ENCODE measurements around the gene MAP2K6.

GRCh38 chr17:67546237-67547058 is 169.4 kb downstream of the PITPNC1 start:
- PRO-cap, result no peak
- CAGE, long polyA plus RNA, result no peak

- PRO-cap, result no peak
- CAGE, long polyA plus RNA, result no peak
These were observed 1.9 kb downstream of the NOL11 start for GRCh38 chr17:67719570-67720101.

- PRO-cap, result no peak
- CAGE, long polyA plus RNA, result no peak
These were observed 77.8 kb downstream of the C17orf58 start for GRCh38 chr17:67918530-67918860.

DNA sequence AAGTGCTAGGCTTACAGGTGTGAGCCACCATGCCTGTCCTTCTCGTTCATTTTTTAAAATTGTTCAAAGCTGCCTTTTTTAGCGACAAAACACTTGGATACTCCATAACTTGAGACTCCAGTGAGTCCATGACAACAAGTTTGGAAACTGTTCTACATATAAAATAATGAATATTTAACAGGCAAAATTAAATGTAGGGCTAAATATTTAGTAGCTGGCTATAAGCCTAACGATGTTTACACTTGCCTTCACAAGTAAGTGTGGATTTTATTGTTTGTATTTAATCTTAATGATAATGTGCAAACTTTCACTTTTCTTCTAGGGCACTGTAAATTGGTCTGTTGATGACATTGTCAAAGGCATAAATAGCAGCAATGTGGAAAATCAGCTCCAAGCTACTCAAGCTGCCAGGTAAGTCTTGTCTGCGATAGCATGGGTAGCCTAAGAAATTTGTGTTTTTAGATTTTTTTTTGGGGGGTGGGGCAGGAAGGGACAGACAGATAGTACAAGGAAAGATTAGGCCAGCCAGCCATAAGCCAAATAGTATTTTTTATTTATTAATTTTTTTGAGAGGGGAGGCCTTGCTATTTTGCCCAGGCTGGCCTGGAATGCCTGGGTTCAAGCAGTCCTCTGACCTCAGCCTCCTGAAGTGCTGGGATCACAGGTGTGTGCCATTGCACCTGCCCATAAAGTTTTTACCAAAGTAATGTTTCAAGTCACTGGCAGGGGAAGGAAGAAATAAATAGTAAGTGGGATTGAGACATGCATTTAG is 5.0 kb downstream of the KPNA2 start:
- PRO-cap, result no peak
- CAGE, long polyA plus RNA, result no peak

- PRO-cap, result no peak
- CAGE, long polyA plus RNA, result no peak
These were observed 88.0 kb downstream of the KPNA2 start for GRCh38 chr17:68123330-68124039.

DNA sequence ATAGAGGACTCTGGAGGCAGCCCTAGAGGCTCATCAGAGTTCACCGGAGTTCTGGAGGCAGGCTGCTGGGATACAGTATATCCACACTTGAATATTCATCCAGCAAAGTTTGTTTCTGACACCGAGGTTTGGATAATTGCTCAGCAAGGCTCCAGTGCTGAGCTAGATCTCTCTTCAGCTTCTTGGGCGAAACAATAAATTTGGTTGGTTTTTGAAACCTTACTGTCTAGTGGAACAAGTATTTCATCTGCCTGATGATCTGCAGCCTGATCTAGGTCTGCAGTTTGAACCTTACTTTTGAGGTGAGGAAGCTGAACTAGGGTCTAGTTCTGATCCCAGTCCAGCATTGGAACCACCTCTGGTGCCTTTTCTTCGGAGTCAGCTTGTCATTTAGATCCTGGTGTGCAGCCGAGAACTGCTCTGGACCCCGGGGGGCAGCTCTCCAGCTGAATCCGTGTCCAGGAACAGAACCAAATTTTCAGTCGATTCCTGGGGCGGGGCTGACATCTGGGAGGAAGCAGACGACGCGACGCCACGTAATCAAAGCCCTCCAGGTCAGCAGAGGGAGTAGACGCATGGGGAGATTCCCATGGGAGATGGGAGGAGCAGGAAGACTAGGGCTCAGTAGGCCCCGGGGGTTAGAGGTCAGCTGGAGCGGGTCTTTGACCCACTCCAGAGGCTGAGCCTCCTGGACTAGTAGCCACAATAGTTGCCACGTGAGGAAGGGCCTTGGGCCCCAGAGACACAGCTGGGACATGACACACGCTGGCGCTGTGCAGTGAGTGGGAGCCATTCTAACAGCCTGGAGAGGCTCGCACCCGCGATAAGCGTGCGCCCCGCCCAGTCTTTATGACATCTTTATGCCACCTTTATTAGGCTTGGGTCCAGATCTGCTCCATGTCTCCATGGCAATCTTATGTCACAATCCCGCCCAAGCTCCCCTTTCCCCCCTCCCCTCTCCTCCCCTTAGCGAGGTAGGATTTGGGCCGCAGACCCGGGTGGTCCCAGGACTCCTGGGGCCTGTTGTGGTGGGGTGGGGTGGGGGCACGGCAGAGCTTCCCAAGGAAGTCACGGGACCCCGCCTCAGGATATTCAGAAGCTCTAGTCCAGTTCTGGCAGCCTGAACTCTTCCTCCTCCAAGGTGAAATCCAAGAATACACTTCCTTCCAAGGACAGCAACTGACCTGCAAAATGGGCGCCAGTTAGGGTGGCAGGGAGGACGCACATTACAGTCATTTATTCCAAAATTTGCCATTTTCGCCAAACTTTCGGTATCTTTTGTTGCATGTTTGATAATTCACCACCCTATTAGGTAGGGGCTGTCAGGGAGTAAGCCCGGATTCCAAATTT is 95.7 kb upstream of the AMZ2 start:
- PRO-cap, result no peak
- CAGE, long polyA plus RNA, result no peak

DNA sequence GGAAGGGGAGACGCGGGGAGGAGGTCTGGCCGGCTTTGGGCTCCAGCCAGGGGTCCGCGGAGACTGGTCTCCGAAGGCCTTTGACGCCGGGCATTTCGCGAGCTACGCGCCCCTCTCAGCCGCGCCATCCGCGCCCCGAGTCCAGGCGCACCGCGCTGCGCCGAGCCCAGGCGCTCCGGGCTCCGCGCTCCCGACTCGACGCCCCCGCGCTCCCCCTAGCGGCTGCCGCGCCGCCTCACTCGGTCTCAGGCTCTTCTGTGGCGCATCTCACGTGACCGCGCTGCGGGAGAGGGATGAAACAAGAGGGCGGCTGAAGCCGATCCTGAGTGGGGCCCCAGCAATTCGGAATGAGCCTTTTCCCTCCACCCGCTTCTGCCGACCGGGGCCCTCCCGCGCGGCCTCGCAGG is 42.6 kb upstream of the AMZ2 start:
- PRO-cap, result bidirectional peak, plus-strand start at position 274 of the sequence, minus-strand start at position 138 of the sequence
- CAGE, long polyA plus RNA, result no peak

GRCh38 chr17:68237186-68237757 is 10.6 kb upstream of the AMZ2 start:
- PRO-cap, result bidirectional peak, plus-strand start at chr17:68237585, minus-strand start at chr17:68237401
- CAGE, long polyA plus RNA, result no peak

DNA sequence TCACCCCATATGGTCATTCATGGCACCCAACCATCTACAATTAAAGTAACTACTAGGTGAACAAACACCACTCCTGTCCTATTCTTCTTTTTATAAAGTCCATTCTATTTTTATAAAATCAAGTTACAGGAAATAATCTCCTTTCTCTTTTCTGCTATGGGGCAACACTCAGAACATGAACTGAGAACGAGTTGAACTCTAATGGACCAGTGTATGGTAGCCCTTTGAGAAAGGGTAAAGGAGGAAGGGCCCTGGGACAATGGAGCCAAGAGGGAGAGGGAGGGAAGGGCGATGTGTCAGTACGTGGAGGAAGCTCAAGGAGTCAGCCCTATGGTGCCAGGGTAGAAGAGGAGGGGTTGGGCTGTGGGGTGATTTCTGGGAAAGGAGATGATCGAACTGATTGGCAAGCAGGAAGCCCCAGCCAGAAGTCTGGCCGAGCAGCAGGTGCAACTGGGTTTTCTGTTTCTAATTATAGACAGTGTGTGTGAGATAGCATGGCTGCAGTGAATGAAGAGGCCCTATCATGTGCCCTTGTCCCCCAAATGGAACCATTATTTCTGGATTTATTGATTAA is 4.3 kb upstream of the WIPI1 start:
- PRO-cap, result no peak
- CAGE, long polyA plus RNA, result no peak

DNA sequence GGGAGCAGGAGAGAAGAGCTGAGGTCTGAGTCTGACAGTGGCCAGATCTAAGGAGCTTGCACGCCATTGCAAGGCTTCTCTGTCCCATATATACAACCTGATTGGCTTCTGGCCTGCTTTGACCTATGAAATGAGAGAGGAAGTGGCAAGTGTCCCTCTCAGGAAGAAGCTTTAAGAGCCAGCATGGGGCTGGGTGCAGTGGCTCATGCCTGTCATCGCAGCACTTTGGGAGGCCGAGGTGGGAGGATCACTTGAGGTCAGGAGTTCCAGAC is 24.0 kb upstream of the PRKAR1A start:
- PRO-cap, result no peak
- CAGE, long polyA plus RNA, result no peak

GRCh38 chr17:68511123-68512185 is 776 bp upstream of the PRKAR1A start:
- PRO-cap, result no peak
- CAGE, long polyA plus RNA, result no peak

DNA sequence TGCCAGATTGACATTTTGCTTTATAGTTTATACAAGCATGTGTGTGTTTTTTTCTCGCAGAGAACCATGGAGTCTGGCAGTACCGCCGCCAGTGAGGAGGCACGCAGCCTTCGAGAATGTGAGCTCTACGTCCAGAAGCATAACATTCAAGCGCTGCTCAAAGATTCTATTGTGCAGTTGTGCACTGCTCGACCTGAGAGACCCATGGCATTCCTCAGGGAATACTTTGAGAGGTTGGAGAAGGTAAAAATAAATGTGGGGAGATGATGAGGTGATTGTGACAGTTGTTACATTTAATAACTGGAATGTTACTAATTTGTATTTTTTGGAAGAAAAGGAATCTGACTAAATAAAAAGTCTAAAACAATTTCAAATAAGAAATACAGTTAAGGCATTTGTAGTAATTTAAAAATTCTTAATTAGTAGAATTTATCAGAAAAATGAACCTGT is 3.1 kb downstream of the PRKAR1A start:
- PRO-cap, result no peak
- CAGE, long polyA plus RNA, result no peak

- PRO-cap, result no peak
- CAGE, long polyA plus RNA, result no peak
These were observed 27.6 kb downstream of the FAM20A start for GRCh38 chr17:68573512-68573980.

DNA sequence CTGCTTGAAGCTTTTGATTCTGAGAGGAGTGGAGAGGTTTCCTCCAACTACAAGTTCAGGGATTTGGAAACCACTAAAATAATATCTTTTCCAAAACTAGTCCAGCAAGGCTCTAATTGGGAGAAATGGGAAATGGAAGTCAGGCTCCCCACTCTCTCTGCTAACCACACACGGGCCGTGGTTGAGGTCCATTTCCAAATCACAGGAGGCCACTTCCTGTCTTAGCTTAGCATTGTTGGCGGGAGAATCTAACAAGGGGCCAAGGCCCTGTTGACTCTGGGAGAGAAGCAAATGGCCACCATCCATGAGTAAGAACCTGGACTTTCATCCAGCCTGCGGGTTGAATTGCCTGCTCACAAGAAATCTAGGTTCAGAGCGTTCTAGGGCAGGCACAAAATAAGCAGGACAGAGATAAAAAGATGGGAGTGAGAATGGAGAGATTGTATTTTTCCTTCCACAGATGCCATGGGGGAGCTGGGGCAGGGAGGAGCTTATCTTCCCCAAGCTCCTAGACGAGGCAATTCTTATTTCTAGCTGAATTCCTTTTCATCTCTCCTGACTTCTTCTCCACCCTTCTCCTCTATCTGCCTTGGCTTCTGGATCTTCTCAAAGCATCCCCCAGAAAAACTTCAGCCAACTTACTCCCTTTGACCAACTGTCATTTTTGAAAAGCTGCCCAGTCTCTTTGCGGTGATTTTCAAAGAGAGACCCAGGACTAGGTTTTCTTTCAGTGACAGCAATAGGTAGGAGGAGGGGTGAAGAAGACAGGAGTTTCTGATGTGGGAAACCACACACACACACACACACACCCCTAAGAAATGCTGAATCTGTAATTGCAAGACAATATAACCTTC is 5.5 kb downstream of the FAM20A start:
- PRO-cap, result no peak
- CAGE, long polyA plus RNA, result no peak

GRCh38 chr17:68598424-68599013 is 2.6 kb downstream of the FAM20A start:
- PRO-cap, result no peak
- CAGE, long polyA plus RNA, result no peak

- PRO-cap, result no peak
- CAGE, long polyA plus RNA, result no peak
These were observed 1.1 kb downstream of the FAM20A start for GRCh38 chr17:68599806-68600820.

DNA sequence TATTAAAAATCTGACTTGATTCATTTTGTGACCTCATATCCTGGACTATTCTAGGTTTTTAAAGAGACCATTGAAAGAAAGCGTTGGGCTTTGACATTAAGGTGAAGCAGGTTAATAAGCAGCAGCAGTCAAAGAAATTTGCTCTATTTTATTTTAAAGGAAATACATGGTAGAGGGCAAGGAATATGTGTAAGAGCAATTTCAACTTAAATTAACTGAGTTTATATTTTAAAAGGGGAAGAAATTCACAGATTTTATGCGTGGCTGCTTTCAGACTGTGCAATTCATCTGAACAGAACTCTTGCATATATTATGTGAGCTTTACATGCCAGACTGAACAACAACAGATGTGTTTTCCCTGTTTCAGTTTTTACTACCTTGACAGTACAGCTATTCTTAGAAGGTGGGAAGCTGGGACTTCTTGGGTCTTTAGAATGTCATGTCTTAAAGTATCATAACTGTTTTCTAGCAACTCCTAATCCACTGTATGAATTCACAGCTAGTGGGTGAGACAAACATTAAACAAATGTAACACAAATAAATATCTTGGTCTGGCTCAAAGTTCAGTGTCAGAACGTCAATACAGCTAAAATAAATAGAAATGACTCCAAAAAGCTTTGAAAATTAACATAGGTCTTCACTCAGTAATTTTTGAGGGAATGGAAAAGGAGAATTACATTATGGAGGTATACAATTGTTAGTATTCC is 10.5 kb upstream of the FAM20A start:
- PRO-cap, result no peak
- CAGE, long polyA plus RNA, result no peak

DNA sequence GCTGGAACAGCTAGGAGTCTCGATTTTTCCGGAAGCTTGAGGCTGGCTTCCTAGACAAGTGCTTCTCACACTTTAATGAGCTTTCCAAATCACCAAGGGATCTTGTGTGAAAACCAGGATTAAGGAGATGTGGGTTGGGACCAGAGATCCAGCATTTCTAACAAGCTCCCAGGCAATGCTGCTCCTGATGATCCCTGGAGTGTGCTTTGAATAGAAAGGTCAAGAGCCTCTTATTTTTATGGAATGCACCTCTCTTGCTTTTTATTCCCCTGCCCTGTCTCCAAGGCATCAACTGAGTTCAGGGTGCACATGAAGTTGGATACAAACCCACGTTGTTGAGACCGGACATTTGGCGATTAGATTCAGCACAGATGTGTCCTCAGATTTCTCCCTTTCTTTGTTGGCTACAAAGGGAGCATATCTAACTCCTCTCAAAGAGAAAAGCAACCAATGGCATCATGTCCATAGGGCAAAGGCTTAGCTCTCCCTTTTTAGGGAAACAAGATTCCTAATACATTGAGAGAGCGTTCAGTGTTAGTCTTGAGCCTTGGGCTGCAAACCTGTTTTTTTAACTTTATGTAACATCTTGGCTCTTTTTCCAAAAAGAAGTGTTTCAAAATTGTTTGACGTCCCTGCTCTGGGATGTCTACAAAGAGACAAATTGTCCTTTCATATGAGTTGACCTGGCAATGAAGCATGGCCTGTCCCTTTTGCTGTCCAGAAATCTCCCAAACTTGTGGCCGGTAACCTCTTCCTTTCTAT is 40.6 kb upstream of the FAM20A start:
- PRO-cap, result no peak
- CAGE, long polyA plus RNA, result no peak

DNA sequence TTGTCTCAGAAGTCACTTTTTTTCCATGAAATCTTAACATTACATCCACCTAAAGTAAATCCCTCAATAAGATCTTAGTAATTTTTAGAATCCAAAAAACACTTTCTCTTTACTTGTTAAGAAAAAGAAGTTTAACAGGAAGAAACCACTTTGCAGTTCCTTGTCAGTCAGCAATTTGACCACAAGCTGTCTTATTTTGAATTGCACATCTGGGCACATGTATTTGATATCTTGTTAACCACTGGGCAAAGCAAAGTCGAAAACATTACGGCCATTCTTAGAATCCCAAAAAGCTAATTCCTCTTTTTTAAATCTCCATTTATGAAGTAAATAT is 1.1 kb downstream of the ABCA10 start:
- PRO-cap, result no peak
- CAGE, long polyA plus RNA, result no peak

DNA sequence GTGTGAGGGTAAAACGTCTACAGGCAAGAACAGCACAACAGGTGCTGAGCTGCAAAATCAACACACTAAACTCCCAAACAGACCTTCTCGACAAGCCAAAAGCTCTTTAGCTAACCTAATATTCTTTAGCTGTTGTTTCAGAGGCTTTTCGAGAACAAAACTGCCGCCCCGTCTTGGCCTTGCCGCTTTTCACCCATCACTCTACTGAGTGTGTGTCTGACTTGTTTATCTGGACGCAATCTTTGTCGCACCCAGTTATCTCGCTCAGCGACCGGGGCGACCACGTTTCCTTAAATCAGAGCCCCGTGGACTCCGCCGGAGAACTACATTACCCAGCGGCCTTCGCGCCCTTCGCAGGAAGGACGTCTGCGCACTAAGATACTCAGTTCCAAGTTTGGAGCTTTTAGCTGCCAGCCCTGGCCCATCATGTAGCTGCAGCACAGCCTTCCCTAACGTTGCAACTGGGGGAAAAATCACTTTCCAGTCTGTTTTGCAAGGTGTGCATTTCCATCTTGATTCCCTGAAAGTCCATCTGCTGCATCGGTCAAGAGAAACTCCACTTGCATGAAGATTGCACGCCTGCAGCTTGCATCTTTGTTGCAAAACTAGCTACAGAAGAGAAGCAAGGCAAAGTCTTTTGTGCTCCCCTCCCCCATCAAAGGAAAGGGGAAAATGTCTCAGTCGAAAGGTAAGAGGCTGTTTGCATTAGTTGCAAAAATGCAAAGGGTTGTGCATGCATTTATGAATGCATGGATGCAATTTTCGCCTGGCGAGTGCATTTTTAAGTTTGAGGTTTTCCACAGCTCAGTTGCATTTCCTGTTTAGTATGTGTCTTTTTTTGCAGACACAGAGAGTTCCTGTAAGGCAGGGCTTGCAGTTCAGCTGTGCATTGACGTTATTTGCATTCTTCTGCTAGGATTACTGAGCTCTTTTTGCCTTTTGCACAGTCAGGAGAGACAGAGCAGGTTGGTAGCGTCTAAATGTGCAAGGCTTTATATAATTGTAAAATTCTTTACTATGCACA is at the start of gene MAP2K6:
TSS of gene MAP2K6 (plus strand) at position 385 of the 1,024 bp plus-strand sequence.
- PRO-cap, result unidirectional peak, minus-strand start at position 297 of the sequence
- CAGE, long polyA plus RNA, result start-site peak on the plus strand centred at position 399 of the sequence, 29 bp wide, 15 and 41 reads in 2 replicates